ENCODE results near the genes KAT5 and SNX32.

GRCh38 chr11:65423668-65423902 lies 37.1 kb downstream of the FRMD8 start:
- PRO-cap, 2 experiments: no peak in any of the 2 experiments

DNA sequence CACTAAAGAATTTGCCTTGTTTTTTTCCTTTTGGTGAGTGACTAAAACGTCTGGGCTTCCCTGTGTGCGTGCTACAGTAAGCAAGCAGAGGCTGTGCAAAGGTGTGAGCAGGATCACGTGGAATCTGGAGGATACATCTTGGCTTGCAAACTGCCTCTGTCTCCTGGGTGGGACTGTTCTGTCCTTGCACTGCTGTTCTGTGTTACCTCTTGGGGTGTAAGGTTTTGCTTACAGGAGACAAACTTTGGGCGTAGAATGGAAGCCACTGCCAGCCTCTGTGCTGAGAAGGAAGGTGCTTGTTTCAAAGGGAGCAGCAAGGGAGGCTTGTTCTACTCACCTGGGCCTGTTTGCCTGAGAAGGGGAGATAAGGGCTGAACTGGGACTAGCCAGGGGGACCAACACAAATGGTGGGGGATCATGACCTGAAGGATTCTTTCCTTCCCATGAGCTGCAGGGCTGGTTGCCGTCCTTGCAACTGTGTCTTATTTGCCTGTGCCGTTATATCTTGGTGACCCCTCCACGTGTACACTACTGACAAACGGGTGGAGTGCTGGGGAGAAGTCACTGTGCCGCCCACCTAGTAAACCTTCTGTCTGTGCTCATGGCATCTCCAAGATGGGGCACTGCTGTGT lies 40.7 kb downstream of the FRMD8 start:
- PRO-cap, 2 experiments: peak in 1 of 2 experiments; most common plus-strand start position 532 of the sequence (in 1); most common minus-strand start position 473 of the sequence (in 1)

GRCh38 chr11:65431195-65432041 lies 45.0 kb downstream of the FRMD8 start:
- PRO-cap, 2 experiments: no peak in any of the 2 experiments

GRCh38 chr11:65477002-65477389 lies 47.9 kb upstream of the SCYL1 start:
- PRO-cap, 2 experiments: peak in 2 of 2 experiments; most common plus-strand start chr11:65477150 (in 1); most common minus-strand start chr11:65477230 (in 2)

DNA sequence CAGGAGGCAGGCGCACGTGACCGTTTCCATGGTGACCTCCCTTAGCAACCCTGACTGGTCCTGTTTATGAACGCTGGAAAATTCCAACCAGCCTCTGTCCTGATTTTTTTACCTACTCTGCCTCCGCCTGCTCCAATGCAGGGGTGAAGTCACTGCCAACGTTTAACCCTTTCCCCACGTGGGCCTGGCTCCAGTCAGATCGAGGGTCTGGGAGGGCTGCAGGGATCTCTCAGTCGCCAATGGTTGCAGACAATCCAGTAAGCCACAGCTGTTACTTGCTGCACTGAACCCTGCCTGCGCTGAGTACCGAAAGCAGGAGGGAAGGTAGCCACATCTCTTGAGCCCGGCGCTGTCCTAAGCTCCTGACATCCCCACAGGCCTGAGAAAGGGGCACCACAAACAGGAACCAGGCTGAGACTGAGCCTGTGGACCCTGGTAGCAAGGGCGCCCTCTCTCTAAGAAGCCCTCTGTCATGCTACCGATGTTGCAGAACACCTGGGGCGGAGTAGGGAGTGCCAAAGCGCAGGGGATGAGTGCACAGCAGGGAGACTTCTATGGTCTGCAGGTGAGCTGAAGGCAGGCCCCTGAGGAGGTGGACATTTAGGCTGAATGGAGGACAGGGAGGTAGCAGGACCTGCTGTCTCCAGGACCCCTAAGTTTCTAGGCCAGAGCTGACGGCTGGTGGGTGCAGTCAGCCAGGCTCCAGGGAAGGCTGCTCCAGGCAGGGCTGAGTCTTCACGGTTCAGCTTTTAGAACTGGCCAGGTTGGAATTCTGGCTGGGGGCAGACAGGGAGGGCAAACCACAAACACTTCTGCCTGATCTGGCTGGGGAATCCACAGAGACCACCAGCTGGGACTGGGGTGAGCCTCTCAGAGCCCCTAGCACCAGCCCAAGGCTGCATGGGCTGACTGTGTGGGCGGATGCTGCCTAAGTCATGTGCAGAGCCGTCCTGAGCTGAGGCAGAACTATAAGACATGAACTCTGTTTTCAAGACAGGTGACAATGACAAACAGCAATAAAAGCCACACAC lies 36.8 kb upstream of the SCYL1 start:
- PRO-cap, 2 experiments: peak in 2 of 2 experiments; most common plus-strand start position 193 of the sequence (in 1)

DNA sequence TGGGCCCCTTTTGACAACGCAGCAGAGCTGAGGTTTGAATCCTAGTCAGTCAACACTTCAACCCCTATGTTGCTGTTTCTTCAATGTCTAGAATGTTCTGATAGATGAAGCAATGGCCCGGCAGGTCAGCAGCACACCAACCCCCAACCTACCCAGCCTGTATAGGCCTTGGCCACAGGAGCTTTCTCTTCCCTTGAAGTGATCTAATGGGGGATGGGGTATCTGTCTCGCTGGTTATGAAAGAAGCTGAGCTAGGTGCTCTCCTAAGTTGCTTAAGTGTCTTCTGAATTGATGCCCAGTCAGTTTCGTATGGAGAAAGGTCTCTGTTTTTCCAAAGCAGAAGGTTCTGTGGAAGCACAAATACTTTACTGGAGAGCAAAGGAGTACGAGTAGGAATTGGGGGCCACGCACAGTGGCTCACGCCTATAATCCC lies 17.4 kb upstream of the SCYL1 start:
- PRO-cap, 2 experiments: no peak in any of the 2 experiments

- PRO-cap, 2 experiments: no peak in any of the 2 experiments
Measured at GRCh38 chr11:65543932-65544796, 14.0 kb downstream of the LTBP3 start.

- PRO-cap, 2 experiments: no peak in any of the 2 experiments
Measured at GRCh38 chr11:65583457-65583794, 7.6 kb downstream of the EHBP1L1 start.

- PRO-cap, 2 experiments: no peak in any of the 2 experiments
Measured at GRCh38 chr11:65610601-65610976, 3.4 kb downstream of the MAP3K11 start.

DNA sequence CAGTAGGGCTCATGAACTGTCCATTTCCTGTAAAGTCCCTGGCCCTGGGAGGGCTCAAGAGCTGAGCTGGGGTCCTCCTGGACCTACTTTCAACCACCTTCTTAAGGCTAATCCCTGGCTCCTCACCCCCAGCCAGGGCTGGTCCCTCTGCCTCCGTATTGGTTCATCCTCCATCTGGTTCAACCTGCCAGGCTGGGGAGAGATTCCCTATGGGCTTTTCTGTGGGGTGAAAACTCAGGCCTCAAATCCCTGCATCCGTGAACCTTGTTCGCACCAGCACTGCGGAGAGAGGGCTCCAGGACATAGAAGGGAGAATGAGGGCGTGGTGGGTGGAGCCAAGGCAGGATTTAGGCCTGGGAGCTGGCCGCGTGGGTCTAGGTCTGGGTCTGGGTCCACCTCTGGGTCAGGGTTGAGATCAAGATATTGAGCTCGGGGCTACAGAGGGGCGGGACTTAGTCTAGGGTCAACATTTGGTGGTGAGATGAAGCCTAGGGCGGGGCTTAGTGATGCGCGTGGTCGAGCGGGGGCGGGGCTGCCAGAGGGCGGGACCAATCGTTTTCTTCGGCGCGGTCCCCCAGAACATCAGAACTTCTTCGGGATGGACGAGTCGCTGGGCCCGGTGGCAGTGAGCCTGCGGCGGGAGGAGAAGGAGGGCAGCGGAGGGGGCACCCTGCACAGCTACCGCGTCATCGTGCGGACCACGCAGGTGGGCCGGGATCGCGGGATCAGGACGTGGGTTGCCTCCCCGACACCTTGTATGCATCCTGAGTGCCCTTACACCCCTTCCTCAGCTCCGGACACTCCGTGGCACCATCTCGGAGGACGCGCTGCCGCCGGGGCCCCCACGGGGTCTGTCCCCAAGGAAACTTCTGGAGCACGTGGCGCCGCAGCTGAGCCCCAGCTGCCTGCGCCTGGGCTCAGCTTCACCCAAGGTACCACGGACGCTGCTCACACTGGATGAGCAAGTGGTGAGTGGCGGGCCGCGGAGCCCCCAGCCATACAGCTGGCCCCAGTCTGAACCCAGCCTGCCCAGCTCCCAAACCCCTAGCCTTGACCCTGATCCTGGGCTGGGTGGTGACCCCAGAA lies 4.1 kb downstream of the SIPA1 start:
- PRO-cap, 2 experiments: no peak in any of the 2 experiments

GRCh38 chr11:65692522-65693063 lies 19.5 kb upstream of the KAT5 start:
- PRO-cap, 2 experiments: no peak in any of the 2 experiments

DNA sequence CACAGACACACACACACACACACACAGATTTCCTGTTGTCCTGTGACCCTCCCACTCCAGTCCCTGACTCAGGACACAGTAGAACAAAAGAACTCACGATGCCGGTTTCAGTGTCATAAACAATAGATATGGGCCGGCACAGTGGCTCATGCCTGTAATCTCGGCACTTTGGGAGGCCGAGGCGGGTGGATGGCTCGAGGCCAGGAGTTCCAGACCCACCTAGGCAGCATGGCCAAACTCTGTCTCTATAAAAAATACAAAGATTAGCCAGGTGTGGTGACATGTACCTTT lies 13.8 kb upstream of the KAT5 start:
- PRO-cap, 2 experiments: no peak in any of the 2 experiments

GRCh38 chr11:65711973-65713176 lies at the start of gene KAT5:
Gene KAT5, plus strand, starts transcription at chr11:65712252.
- PRO-cap, 2 experiments: peak in 2 of 2 experiments; most common plus-strand start chr11:65712252 (in 2); most common minus-strand start chr11:65712223 (in 2)

GRCh38 chr11:65788847-65789511 lies 2.1 kb downstream of the OVOL1 start:
- PRO-cap, 2 experiments: no peak in any of the 2 experiments

- PRO-cap, 2 experiments: peak in 1 of 2 experiments; most common plus-strand start chr11:65794903 (in 1)
Measured at GRCh38 chr11:65794705-65794970, 7.8 kb downstream of the OVOL1 start.

DNA sequence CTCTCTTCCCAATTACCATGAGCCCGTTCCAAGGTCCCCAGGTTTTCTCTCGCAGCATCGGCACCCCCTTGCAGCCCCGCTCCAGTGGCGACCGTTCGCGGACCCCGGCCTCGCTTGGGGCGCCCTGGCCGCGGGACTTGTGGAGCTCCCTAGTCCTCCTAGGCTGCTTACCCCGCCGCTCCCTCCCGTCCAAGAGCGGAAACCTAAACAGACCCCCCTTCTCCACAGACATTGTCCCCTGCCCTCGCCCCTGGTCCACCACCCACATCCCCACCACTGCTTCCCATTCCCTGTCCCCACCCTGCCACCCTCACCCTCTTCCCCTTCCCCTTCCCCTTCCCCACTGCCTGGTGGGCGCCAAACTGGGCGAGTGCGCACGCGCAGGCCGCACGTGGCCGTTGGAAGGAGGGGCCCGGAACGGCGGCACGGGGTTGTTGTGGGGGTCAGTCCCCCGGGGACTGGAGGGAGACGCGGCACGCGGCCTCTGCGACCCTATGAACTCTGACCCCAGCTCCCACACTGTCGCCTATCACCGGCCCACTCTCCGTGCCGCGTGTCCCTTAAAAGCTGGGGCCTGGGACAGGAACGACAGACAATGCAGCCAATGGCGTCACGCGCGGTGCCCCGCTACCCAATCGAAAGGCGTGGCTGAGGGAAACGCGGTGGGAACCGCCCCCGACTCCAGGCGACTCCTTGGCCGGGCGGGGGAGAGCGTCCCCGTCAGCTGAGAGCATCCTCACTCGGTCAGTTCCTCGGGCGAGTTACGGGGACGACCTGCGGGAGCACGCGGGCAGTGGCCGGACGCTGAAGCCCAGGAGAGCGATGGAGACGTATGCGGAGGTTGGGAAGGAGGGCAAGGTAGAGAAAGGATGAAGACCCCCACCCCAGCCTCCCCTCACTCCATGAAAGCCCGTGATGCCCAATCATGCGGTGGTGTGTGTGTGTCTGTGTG lies at the start of gene SNX32:
SNX32 (plus strand) TSS at position 720 of the 952 bp plus-strand sequence.
- PRO-cap, 2 experiments: no peak in any of the 2 experiments

- PRO-cap, 2 experiments: no peak in any of the 2 experiments
Measured at GRCh38 chr11:65863239-65864053, 3.2 kb downstream of the MUS81 start.

GRCh38 chr11:65864303-65865534 lies 4.5 kb downstream of the MUS81 start:
- PRO-cap, 2 experiments: no peak in any of the 2 experiments

- PRO-cap, 2 experiments: no peak in any of the 2 experiments
Measured at GRCh38 chr11:65911607-65912383, 7.1 kb downstream of the C11orf68 start.

DNA sequence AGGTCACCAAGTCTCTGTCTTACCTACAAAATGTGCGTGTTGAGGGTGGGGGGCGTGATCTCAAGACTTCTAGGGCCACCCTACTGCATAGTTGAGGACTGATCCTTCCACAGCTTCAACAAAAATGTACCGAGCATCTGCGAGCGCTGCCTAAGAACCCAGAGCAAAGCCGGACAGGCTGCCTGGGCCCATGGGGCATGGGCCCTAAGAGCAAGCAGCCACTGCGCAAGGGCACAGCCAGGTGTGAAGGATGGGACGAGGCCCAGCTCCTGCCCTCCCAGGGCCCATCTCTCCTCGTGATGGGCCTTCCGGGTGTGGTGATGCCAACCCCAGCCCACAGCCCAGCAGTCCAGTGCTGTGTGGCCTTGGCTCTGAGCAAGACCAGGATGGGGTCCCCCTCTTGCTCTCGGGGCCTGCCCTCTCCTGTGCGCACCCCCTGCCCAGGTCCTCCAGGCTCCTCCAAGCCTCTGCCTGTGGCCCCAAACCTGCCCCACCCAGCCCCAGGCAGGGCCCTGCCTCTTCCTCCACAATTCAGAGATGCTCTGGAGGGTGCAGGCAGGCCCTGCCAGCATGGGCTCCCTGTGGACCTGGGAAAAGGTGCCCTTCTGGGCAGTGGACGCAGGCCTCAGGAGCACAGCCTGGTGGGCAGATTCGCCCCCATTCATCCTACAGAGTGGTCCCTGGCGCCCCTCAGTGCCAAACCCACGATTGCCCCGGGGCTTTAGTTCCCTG lies 20.0 kb downstream of the EIF1AD start:
- PRO-cap, 2 experiments: no peak in any of the 2 experiments